Skeletal muscle cell (primary cell): ENCODE results near the gene PSMC2.

- RRBS: no CpG with 5 or more reads among the region's 4 CpGs
These were observed 215.6 kb downstream of the CUX1 start for GRCh38 chr7:102032961-102033433.

DNA sequence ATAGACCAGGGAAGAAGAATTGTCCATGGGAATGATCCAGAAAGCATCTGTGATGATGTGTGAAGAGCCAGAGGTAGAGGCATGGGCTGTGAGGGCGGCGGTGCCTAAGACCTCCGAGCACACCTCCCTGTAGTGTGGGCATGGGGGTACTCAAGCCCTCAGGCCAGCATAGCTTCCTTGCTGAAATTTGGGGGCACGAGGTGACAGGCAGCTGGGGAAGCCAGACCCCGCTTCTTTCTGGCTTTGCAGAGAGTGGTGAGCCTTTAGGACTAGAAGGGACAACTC, 187.7 kb upstream of the SH2B2 start:
- RRBS: no CpG with 5 or more reads among the region's 5 CpGs

- RRBS: 65% methylated on average over 6 of the region's 34 CpGs
These were observed 175.4 kb upstream of the SH2B2 start for GRCh38 chr7:102111025-102111978.

- RRBS: no CpG with 5 or more reads among the region's 7 CpGs
These were observed 165.9 kb upstream of the SH2B2 start for GRCh38 chr7:102120669-102121271.

- RRBS: no CpG with 5 or more reads among the region's 14 CpGs
These were observed 139.7 kb upstream of the SH2B2 start for GRCh38 chr7:102146816-102147584.

DNA sequence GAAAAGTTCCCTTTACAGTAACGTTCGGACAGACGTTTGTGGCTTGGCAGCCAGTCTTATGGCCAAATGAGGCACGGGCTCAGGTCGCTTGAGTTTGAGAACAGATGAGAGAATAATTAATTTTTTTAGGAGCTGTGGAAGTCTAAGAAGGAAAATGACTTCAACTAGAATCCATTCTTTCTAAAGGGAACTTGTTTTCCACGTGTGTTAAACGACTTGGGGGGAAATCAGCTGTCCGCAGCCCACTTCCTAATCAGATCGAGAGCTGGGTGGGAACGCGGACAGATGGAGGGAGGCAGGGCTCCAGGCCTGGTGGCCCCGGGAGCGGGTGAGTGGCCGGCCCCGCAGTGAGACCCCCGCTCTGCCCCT, 91.6 kb upstream of the SH2B2 start:
- RRBS: no CpG with 5 or more reads among the region's 16 CpGs

DNA sequence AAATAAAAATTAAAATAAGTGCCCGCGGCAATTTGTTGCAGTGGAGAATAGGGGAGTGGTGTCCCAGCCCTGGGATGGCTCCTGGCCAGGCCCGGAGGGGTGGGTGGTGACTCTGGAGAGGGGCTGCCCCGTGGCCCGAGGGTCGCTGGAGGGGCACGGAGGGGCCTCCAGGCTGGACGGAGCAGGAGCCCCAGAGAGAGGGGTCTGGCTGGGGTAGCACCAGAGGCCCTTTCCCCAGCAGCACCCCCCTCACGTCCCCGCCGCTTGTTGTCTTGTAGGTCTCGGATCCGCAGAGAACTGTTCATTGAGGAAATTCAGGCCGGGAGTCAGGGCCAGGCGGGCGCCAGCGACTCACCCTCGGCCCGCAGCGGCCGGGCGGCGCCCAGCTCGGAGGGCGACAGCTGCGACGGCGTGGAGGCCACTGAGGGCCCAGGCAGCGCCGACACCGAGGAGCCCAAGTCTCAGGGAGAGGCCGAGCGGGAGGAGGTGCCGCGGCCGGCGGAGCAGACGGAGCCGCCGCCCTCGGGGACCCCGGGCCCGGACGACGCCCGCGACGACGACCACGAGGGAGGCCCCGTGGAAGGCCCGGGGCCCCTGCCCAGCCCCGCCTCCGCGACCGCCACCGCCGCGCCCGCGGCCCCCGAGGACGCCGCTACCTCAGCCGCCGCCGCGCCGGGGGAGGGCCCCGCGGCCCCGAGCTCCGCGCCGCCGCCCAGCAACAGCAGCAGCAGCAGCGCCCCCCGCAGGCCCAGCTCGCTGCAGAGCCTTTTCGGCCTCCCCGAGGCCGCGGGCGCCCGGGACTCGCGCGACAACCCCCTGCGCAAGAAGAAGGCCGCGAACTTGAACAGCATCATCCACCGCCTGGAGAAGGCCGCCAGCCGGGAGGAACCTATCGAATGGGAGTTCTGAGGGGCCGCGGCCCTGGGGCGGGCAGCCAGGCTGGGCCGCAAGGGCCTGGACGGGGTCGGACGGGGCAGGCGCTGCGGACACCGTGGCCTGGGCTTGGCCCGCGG, 38.2 kb upstream of the SH2B2 start:
- RRBS: 79% methylated on average over 42 of the region's 107 CpGs

- RRBS: no CpG with 5 or more reads among the region's 5 CpGs
These were observed 11.6 kb downstream of the ARMC10 start for GRCh38 chr7:103086318-103087069.

- RRBS: no CpG with 5 or more reads among the region's 1 CpG
These were observed 35.7 kb downstream of the NAPEPLD start for GRCh38 chr7:103113178-103113635.

DNA sequence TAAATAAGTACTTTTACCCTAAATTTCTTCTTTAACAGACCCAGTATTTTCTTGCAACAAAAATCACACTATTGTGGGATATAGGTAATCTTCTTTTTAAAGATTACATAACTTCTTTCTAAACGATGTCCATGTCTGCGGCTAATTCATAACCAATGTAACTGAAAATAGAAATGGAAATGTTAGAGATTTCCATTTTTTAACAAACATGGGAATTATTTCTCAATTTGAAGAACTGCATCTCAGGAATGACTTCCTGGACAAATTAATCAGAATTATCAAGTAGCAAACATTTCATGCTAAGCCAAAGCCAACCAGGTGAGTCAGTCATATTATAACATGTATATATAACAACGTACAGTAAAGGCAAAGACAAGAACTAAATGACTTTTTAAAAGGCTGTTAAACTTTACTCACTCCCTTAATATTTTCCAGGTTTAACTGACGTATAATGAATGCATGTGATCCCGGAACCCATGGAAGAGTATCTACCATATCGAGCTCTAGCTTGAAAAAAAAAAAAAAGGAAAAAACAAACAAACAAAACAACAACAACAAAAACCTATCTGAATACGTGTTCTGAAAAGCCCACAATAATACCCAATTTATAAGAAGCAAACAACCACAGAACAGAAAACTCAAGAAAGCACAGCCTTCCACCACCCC, 822 bp downstream of the NAPEPLD start:
- RRBS: no CpG with 5 or more reads among the region's 7 CpGs

GRCh38 chr7:103298247-103298884, 1.1 kb downstream of the PMPCB start:
- RRBS: no CpG with 5 or more reads among the region's 4 CpGs

DNA sequence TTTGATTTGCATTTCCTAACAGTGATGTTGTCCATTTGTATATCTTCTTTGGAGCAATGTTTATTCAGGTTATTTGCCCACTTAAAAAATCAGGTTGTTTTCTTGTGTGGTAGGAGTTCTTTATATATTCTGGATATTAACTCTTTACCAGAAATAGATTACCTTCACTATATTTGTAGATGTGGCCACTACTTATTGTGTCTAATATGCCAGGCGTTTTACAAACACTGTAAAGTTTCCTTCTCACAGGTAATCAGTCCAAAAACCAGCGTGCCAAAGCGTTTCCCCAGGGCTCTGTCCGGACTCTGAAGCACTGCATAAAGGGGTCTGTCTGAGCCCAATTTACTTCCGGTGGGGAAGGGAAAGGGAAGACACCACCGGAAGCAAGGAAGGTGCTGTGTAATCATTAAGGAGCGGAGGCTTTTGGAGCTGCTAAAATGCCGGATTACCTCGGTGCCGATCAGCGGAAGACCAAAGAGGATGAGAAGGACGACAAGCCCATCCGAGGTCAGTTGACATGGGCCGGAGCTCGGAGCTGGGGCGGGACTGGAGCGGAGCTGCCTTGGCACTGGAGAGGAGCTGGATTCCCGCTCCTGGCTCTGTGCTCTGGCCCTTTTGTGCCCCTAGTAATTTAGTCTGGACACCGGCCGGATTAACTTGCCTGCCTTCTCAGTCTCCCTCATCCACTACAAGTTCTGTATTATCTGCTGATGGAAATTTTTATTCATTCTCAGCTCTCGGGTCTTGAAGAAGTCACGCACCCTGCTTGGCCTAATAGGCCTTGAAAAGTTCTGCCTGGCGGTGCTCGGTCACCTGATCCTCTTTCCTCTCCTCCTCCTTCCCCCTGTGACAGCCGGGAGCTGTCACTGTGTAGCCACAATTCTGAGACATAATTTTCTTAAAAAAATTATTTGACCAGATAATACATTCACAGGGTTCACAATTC, at the start of gene PSMC2:
PSMC2 (plus strand) TSS at position 369 of the 946 bp plus-strand sequence.
- RRBS: 3% methylated on average over 10 of the region's 25 CpGs

- RRBS: no CpG with 5 or more reads among the region's 6 CpGs
These were observed 70.2 kb downstream of the RELN start for GRCh38 chr7:103919144-103919697.

GRCh38 chr7:104669933-104670319, 341.5 kb downstream of the LHFPL3 start:
- RRBS: no CpG with 5 or more reads among the region's 1 CpG

DNA sequence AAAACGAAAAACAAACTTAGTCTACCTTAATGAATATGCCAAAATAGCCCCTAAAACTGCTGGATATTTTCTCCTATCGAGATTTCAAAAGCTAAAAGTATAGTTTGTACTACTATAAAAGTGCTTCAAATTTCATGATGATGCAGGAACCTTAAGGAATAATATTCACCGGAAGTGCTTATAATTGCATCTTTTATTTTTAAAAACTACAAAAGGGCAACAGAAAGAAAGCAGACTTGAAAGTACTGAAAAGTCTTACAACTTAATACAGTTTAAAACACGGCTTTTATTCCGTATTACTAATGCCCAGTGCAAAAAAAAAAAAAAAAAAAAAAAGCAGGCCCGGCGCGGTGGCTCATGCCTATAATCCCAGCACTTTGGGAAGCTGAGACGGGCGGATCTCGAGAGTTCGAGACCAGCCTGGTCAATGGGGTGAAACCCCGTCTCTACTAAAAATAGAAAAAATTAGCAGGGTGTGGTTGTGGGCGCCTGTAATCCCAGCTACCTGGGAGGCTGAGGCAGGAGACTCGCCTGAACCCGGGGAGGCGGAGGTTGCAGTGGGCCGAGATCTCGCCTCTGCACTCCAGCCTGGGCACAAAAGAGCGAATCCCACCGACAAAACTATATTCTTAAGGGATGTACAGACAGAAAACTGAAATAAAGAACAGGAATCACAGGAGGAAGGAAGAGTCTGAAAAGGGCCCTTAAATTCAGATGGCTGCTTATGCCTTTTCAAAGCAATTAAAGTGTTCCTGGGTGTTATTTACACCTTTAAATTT, 2.3 kb upstream of the KMT2E start:
- RRBS: no CpG with 5 or more reads among the region's 21 CpGs

DNA sequence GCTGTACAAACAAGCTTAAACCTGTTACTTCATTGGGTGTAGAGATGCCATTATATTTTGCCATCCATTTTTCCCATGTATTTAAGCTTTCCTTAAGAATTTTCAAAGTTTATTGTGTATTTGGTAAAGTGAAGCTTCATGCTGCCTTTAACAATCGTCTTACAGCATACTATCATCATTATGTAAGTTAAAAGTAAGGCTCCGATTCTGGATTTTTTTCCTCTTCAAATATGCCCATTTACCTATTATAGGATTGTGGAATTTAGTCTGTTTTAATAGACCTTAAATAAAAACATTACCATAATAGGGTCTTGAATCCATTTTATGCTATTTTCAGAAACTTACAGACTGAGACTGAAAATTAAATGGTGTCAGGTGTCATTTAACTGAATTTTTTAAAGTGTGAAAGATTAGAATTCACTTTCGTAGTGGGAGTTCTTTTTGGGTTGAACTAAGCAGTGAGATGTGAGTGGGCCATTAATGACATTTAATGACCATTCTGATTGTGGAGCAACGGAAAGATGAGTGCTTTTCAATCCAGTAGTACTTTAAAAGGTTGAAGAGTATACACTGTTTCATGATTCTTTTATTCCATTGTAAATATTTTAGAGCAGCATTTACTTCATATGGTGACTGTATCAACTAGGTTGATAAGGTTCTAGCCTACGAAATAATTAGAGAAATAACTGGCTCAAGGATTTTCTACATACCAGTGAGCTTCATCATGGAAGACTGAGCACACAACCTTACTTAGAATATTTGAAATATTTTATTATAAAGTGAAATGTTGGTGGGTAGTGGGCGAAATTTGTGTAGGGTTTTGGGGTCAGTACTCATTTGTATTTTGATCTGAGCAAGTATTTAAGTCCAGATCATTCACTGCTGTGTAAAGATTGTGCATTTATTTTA, 2.4 kb downstream of the KMT2E start:
- RRBS: no CpG with 5 or more reads among the region's 6 CpGs

GRCh38 chr7:105078067-105078518, 64.1 kb downstream of the KMT2E start:
- RRBS: no CpG with 5 or more reads among the region's 1 CpG

GRCh38 chr7:105107215-105107893, 93.3 kb downstream of the KMT2E start:
- RRBS: no CpG with 5 or more reads among the region's 12 CpGs

DNA sequence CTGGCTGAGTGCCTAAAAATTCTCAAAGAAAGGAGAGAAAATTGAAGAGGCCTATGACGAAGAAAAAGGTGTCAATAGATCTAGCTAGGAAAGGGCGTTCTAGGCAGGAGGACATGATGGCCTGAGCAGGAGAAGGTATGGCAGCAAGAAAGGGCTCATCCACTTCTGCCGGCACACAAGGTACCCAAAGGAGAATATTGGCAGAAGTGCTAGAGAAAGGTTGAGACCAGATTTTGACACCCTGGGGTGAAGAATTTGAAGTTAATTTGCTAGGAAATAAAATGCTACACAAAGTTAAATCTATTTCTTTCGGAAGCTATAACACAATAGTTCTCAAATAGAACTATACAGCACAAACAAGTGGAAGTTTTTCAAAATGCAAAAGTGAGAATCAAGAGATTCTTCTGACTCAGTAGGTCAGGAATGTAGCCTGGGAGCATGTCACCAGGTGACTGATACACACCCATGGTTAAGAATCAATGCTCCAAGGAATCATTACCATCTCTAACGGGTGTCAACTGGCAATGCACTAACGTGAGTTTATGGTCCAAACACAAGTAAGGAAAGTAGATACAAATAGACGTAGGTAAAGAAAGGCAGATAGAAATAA, 170.7 kb downstream of the SRPK2 start:
- RRBS: no CpG with 5 or more reads among the region's 7 CpGs

- RRBS: no CpG with 5 or more reads among the region's 32 CpGs
These were observed 144.1 kb downstream of the SRPK2 start for GRCh38 chr7:105244538-105245010.